Fibroblast of the aortic adventitia (primary cell): ENCODE measurements around the genes HNRNPCL4 and PRAMEF17.

GRCh38 chr1:12450287-12450891 is 167.6 kb downstream of the DHRS3 start:
- CAGE, long polyA plus RNA: no peak

GRCh38 chr1:12495527-12496176 is 122.4 kb downstream of the DHRS3 start:
- CAGE, long polyA plus RNA: no peak

DNA sequence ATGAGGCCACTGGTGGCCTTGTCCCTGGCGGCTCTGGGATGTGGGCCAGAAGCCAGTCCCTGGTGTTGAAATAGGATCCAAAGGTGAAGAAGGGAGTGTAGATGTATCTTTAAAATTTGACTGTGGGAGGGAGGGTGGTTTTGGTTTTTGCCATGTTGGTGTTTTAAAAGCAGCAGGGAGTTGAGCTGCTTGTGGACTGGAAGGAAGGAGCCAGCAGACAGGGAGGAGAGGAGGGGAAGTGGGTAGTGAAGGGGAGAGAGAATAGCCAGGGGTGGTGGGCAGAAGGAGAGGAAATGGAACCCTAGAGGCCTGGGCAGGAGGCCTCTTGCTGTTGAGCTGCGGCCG is 92.5 kb downstream of the DHRS3 start:
- CAGE, long polyA plus RNA: no peak

GRCh38 chr1:12549440-12550382 is 68.3 kb downstream of the DHRS3 start:
- CAGE, long polyA plus RNA: no peak

DNA sequence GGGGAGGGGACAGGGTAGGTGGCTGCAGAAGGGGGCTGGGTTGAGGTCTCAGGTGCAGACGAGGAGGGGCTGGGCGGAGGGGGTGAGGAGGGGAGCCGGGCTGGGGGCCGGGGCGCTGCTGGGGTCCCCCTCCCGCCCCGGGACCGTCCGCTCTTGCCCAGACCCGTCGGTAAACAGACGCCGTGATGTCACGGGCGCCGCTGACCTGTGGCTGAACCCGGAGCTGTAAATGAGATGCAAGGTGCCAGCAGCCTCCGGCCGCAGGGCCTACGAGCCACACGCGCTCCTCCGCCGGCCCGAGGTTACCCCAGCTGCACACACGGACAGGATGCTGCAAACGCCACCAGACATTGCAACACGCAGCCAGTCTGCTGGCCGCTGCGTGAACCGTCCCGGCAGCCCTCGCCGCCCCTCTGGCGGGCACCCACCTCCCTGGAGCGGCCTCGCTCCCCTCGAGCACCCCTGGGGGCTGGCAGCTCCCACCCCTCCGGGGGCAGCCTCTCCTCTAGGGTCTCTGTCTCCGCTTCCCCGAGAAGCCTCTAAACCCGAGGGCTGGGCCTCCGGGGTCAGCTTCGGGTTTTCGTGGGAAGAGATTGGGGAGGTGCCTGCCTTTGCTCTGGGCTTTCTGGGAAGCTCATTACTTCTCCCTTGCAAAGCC is 22.1 kb downstream of the DHRS3 start:
- CAGE, long polyA plus RNA: no peak

- CAGE, long polyA plus RNA: no peak
Measured at GRCh38 chr1:13165434-13165952, at the start of gene HNRNPCL4. HNRNPCL4 (minus strand) TSS chr1:13165631.

DNA sequence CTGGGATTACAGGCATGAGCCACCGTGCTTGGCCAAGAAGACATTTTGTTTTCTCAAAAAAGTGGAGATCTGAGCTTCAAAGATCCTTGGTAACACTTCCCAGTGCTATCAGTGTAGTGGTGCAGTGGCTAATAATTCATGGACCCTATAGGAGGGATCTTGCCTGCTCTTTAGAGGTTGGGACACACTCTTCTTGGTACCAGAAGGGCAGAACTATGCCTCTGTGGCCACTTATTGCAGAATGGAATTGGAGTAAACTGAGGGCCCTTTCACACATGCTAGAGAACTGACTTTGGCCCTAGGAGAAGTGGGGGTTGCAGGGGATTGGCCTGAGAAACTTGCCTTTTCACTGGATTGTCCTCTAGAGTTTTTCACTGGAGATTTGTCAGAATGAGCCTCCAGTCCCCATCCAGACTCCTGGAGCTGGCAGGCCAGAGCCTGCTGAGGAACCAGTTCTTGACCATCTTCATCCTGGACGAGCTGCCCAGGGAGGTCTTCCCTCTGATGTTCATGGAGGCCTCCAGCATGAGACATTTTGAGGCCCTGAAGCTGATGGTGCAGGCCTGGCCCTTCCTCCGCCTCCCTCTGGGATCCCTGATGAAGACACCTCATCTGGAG is at the start of gene PRAMEF17:
Gene PRAMEF17 (plus strand): TSS at position 365 of the 618 bp plus-strand sequence.
- CAGE, long polyA plus RNA: no peak

DNA sequence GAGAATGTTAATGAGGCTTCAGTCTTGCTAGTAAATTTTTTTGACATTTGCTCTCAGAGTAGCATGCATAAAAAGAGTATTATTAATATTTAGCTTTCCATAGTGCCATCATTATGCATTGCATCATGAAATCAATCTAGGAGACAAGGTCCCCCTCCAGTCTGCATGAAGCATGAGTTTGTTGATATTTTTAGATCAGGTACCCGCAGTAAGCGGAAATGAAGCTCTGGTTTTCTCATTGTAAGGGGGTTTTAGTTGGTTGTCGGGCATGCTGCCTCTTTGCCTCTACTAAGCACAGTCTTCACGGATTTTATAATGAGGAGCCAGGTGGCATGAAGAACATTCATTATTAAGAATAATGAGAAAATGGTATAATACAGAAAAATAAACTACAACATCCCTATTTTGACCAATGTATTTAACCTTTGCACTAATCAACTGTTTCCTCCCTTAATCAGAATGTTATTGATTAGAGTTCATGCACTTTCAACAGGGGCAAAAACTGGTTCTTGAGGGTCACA is 12.6 kb upstream of the PRDM2 start:
- CAGE, long polyA plus RNA: no peak

GRCh38 chr1:13726642-13727099 is 26.7 kb downstream of the PRDM2 start:
- CAGE, long polyA plus RNA: no peak

DNA sequence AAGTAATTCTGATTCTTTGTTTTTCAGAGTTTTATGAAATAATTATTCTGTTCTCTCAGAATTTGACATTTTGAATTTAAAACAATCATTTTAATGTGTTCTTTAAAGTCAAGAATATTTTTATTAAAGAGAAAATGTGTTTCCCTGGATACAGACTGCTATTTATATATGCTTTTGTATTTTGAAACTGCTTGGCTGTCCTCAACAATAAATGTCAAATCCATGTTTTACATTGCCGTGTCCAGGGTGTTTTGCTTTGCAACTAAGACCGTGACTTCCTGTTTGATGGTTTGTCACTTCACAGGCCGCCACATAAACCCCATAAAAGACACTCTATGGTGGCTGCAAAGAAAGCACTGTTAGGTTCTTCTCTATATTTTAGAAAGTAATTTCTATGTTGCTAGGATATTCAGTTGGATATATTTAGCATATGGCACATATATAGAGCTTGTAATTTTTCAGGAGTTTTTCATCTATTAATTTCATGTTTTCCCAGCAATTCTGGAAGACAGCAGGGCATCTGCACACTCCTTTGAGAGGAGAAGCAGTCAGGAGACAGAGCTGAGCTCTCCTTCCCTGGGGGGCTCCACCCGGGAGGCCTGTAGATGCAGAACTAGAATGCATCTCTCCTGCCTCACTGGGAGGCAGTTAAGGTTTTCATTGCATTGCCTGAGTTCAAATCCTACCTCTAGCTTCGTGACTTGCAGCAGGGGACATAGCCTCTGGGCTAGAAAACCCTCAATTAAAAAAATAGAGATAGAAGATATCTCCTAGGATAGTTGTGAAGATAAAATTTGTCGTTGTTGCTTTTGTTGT is 33.1 kb downstream of the PRDM2 start:
- CAGE, long polyA plus RNA: no peak

- CAGE, long polyA plus RNA: no peak
Measured at GRCh38 chr1:13799559-13800220, 99.7 kb downstream of the PRDM2 start.

- CAGE, long polyA plus RNA: no peak
Measured at GRCh38 chr1:13828416-13828842, 128.4 kb downstream of the PRDM2 start.

GRCh38 chr1:13927311-13927906 is 227.4 kb downstream of the PRDM2 start:
- CAGE, long polyA plus RNA: no peak

DNA sequence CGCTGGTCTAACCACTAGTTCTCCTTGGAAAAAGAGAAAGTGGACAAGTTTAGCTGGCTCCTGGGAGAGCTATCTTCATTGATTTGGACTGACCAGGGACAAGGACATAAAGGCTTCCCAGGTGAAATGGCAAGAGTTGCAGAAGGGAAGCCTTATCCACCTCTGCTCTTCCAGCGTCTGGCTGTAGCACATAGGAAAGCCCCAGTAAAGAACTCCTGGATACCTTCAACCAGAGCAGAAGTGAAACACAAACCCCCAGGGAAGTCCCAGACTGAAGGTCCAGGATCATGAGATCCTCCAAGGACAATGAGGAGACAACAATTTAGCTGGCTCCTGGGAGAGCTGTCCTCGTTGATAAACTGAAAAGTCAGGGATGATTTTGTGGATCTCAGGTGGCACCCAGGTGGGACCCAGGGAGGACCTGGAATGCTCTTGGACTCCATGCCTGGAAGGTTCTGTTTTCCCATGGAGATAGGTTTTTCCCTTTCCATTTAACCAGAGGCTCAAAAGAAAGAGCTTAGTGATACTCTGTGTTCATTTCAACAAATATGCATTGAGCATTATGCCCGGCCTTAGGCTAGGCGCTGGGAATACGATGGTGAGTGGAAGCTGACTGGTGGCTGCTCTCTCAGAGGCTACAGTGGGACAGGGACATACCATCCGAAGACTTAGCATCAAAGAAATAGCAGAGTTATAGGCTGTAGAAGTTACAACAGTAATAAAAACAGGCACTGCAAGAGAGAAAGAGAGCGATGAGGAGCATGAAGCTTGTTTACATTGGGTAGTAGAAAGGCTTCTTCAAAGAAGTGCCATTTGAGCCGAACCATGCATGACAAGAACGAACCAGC is 100.6 kb downstream of the KAZN start:
- CAGE, long polyA plus RNA: no peak

DNA sequence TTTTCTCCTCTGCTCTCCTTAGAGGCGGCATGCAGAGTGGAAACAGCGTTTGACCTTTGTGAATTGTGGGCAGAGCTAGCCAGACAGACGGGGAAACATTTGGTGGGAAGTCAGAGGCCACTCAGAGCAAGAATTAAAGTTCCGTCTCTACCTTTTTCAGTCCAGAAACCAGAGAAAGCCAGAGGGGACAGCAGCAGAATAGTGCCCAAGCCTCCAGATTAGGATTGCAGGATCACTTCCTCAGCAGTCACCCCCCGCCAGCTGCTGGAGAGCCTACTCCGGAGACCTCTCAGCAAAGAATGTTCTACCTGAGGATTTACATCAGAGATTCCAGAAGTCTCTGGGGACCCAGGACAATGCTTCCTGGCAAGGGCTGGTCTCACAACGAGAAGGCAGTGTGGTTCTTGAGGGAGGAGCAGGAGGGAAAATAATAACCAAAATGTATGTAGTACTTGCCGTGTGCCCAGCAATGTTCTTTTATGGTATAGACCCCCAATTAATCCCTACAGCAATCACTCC is 210.4 kb upstream of the TMEM51 start:
- CAGE, long polyA plus RNA: no peak

GRCh38 chr1:14945034-14946370 is 208.0 kb upstream of the TMEM51 start:
- CAGE, long polyA plus RNA: no peak

GRCh38 chr1:15008776-15009620 is 144.5 kb upstream of the TMEM51 start:
- CAGE, long polyA plus RNA: no peak

DNA sequence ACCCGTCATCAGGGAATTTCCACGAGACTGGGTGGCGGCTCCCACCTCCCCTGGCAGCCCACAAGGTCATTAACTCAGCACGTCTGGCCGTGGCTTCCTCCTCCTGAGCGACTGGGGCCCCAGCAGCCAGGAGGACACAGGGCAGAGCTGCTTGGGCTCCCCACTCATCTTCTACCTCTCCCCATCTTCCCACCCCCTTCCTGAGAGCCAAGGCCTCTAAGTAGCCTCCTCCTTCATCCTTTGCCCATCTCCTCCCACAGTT is 15.7 kb upstream of the TMEM51 start:
- CAGE, long polyA plus RNA: no peak

- CAGE, long polyA plus RNA: no peak
Measured at GRCh38 chr1:15156142-15156729, 2.7 kb downstream of the TMEM51 start.

- CAGE, long polyA plus RNA: no peak
Measured at GRCh38 chr1:15201417-15202375, 45.3 kb upstream of the FHAD1 start.